Occipital lobe (tissue), 2 donors: ENCODE measurements around the genes PEX13 and PUS10.

DNA sequence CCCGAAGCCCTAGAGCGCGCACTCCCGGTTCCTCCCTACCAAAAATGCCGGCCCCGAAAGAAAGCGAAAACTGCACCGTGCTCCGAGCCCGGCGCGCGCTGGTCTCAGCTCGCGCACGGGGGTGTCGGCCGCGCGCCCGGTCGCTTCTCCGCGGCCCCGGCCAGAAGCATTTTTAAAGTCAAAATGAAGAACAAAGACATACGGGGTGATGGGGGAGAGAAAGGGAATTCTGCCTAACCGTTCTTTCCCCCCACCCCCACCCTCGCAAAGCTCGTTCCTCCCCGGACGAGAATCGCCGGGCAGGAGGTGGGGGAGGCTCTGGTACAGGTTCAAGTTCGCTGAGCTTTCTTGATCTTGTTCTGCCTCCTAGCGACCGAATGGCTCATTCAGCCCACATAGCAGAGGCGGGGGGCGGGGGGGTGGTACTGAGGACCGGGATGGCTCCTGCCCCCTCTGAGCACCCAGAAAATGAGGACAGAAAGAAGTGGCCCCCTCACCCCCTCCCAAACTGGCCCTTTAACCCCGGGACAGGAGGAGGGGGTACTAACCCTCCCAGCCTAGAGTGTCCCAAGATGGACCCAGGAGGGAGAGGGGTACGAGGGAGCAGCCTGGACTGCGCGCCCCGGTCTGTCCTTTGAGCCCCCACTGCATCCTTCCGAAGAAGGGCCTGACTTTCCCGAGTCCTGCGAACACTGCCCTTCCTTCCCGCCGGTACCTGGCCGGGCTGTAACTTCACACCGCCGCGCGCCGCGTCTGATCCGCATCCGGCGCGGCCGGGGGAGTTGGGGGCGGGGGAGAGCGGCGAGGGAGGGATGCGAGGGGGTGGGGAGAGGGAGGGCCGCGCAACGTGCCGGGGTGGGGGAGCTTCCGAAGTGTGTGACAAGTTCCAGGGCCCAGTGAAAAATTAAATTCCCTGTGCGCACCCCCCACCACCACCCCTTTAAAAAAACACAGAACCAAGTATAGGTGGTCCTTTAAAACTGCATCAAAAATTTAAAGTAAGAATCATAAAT lies 3.0 kb downstream of the BCL11A start:
- RAMPAGE, long total RNA, result start-site peak on the plus strand centred at position 898 of the sequence, 144 bp wide, 9 and 17 reads in 2 replicates

- RAMPAGE, long total RNA, result no peak
Observed at GRCh38 chr2:60555815-60556201, 2.4 kb upstream of the BCL11A start.

DNA sequence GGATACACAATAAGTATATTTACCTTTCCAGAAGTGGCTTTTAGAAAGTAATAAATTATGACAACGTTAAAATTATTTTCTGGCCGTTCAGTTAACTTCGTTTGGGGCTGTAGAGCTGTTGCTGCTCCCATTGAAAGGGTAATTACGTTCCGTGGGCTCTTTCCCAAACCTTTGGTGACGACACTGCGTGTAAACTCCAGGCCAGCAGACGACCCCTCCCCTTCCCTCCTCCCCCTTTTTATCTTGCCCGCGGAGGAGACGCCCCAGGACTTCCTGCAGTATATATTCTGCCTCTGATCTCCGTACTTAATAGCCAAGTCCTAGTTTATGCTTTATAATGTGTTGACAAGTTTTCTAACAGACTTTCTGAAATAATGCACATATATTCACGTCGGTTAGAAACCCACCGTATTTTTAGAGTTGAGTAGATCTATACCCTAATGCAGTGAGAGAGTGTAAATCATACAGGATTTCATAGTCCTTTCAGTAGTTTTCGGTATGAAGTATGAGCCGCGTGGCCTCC lies 3.7 kb upstream of the BCL11A start:
- RAMPAGE, long total RNA, result no peak

GRCh38 chr2:60581349-60582196 lies 28.1 kb upstream of the BCL11A start:
- RAMPAGE, long total RNA, result no peak

DNA sequence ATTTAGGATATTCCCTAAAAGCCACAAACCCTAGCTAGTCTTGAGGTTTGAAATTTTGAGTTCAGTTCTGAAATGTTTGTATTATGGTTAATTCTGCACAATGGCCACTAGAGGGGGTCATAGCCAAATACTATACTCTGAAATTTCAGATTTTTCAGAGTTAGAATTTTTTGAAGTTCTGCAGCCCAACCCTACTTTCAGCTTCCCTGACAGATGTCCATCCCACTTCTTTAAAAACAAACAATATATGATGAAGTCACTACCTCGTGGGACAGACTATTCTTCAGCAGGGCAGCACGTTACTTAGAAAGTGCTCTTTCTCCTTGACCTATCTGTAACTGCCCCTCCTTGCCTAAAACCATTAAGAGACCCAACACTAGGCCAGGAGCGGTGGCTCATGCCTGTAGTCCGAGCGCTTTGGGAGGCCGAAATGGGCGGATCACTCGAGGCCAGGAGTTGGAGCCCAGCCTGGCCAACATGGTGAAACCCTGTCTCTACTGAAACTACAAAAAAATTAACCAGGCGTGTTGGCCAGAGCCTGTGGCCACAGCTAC lies 48.2 kb upstream of the PAPOLG start:
- RAMPAGE, long total RNA, result no peak

- RAMPAGE, long total RNA, result no peak
Observed at GRCh38 chr2:60808321-60809067, 52.4 kb downstream of the PAPOLG start.

DNA sequence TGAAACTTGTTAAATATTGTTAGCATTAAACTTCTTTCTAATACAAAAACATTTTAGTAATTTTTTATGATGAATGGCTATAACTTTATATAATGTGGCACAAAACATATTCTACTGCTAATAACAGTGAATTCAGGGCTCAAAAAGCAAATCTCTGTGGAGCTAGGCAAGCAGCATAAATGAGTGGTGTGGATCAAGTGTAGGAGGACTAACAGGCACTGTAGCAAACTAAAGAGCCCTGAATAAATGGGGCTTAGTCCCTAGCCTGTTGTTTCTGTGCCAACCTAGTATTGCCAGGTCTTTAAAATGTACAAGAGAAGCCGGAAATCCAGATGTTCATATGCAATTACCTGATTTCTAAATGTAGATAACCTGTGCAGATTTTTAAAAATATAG lies 18.5 kb downstream of the REL start:
- RAMPAGE, long total RNA, result no peak

DNA sequence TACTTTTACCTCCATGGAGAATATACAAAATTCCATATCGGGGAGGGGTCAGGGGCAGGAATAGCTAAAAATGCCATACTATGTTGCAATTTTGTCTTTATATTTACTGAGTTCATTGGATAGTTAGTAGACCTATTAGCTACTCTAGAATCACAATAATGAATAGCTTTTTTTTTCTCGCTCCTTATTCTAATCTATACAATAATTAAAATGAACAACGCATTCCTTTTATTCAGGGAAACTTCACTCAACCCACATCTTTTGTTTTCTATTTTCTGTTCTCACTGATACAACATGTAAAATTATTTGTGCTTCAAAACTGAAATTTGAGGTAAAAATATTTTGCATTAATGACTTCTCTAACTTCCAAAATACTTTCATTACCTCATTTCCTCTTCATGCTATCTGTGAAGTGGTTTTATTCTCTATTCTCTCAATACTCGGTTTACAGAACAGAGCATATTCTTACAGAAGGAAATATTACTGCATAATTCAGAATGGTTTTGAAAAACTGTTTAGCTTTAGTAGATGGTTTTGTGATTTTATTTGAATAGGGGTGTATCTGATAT lies 51.2 kb upstream of the PEX13 start:
- RAMPAGE, long total RNA, result no peak

DNA sequence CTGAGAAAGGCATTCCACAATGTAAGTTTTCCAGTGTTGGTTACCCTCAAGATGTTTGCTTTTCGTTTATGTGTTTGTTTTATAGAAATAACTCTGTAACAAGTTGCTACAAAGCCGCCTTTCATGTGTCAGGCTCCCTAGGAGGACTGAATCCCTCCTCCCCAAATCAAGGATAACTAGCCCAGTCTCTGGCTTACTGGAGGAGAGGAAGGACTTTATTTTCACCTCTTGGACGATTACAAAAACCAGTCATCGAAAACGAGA lies 1.1 kb upstream of the PEX13 start:
- RAMPAGE, long total RNA, result no peak

DNA sequence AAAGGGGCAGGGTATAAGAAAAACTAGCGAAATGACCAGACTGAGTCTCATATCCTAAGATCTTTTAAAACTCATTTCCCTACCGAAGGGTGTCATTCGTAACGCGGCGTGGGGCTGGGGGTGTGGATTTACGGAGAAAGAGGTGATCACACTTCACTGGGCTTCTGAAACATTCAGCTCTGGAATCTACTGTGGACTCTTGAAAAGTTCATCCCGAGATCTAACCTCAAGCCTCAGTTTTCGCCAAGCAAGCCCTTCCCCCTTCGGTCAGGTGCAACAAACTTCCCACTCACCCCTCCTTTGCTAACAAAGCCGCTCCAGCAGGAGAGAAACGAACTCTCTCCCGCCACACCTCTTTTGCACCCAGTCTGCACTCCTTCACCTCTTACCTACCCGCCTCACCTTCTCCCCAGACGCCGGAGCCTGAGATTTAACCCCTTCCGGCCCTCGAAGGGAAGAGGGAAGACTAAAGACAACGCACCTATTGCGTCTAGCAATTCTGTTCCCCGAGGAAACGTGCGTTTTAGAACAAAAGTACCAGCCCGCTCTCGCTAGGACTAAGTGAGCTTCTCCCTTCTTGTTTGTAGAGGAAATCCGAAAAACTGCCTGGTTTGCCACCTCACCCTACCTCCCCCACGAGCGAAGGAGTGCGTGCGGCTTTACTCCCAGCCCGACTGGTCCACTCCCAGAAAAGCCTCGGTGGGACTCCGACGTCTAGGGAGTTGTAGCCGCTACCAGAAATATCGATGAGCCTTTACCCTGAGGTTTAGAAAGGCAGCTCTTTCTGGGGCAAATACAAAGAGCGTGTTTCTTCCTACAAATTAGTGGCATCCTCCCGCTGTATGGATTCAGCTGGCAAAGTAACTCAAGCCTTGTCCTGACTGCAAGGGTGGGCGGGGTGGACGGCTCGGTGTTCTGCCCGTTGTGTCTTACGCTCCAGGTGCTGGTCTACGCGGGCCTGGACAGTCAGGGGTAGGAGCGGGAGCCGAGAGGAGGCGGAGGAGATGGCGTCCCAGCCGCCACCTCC lies at the start of gene PEX13:
PEX13 (plus strand) TSS at position 965 of the 1,027 bp plus-strand sequence.
- RAMPAGE, long total RNA, result start-site peak on the minus strand centred at position 456 of the sequence, 65 bp wide, 40 and 50 reads in 2 replicates; start-site peak on the plus strand centred at position 973 of the sequence, 46 bp wide, 424 and 992 reads in 2 replicates

GRCh38 chr2:61017783-61018467 lies at the start of gene PUS10:
Gene PUS10, minus strand, starts transcription at chr2:61018255.
- RAMPAGE, long total RNA, result no peak

- RAMPAGE, long total RNA, result no peak
Observed at GRCh38 chr2:61177600-61178175, 15.7 kb downstream of the C2orf74 start.

GRCh38 chr2:61178719-61179535 lies 16.9 kb downstream of the C2orf74 start:
- RAMPAGE, long total RNA, result no peak

GRCh38 chr2:61179569-61180489 lies 17.8 kb downstream of the C2orf74 start:
- RAMPAGE, long total RNA, result no peak

DNA sequence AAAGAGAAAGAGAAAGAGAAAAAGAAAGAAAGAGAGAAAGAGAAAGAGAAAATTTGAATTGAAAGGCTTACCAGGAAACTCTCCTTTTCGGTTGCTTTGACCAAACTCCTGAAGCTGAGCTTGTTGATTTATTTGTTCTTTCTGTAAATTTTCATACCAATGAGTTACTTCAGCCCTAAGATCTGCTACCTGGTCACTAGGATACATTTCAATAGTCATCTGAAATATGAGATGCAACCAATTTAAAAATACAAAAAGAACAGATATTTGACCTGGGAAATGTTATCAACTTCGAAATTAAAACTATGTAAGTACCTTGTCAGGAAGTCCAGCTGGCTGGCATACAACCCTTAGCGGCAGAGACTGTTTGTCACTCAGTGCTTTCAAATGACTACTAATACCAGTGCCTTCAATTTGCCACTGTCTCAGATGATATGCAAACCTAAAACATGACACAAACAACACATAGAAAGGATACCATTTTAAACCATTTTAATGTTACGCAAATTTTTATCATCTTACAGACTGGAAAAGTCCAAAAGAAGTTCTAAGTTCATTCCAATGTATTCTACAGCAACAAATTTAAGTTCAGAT lies 149.6 kb downstream of the C2orf74 start:
- RAMPAGE, long total RNA, result no peak

DNA sequence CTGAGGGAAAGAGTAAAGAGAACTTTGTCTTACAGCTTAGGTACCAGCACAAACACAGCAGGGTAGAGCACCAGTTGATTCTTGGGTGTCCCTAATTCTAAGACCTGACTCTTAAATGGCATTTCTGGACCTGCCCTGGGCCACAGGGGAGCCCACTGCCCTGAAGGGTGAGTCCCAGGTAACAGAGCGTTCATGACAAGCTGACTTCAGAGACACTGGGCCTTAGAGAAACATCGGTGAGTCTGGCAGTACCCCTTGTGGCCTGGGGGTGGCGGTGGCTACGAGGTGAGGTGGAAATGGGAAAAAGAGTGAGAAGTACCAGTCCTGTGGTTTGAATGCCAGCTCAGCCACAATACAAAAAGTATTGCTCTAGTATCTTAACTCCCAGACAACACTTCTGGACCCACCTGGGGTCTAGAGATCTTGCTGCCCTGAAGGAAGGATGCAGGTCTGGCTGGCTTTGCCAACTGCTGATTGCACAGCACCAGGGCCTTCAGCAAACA lies 44.6 kb downstream of the USP34 start:
- RAMPAGE, long total RNA, result no peak

- RAMPAGE, long total RNA, result no peak
Observed at GRCh38 chr2:61470461-61470974, 369 bp downstream of the USP34 start.

GRCh38 chr2:61526253-61526789 lies 11.8 kb downstream of the XPO1 start:
- RAMPAGE, long total RNA, result no peak

DNA sequence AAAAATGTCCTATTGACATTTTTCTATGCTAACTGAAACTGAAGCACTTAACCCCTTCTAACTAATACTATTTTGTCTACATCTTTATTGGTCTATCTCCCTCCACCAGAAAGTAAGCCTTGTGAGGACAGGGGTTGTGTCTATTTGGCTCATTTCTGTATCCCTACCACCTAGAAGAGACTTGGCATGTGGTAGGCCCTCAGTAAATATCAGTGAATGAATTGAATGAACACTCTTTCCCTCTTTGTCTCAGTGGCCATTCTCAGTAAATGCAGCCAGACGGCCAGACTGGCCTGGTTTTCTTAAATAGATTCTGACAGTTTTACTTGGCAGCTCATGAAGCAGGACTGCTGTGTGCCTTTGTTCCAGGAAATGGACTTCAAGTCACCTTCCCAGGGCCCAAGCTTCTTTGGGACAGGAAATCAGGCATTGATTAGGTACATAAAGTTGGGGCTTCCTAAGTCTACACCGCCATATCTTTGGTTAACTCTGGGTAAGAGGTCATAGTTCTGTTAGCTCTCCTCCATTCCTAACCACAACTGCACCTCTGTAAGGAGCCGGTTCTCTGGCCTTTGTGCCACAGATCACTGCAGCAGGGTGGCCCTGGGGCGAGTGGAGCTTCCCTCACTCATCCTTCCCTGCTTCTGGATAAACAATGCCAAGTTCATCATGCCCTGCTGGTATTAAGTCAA lies 122.3 kb upstream of the XPO1 start:
- RAMPAGE, long total RNA, result no peak

DNA sequence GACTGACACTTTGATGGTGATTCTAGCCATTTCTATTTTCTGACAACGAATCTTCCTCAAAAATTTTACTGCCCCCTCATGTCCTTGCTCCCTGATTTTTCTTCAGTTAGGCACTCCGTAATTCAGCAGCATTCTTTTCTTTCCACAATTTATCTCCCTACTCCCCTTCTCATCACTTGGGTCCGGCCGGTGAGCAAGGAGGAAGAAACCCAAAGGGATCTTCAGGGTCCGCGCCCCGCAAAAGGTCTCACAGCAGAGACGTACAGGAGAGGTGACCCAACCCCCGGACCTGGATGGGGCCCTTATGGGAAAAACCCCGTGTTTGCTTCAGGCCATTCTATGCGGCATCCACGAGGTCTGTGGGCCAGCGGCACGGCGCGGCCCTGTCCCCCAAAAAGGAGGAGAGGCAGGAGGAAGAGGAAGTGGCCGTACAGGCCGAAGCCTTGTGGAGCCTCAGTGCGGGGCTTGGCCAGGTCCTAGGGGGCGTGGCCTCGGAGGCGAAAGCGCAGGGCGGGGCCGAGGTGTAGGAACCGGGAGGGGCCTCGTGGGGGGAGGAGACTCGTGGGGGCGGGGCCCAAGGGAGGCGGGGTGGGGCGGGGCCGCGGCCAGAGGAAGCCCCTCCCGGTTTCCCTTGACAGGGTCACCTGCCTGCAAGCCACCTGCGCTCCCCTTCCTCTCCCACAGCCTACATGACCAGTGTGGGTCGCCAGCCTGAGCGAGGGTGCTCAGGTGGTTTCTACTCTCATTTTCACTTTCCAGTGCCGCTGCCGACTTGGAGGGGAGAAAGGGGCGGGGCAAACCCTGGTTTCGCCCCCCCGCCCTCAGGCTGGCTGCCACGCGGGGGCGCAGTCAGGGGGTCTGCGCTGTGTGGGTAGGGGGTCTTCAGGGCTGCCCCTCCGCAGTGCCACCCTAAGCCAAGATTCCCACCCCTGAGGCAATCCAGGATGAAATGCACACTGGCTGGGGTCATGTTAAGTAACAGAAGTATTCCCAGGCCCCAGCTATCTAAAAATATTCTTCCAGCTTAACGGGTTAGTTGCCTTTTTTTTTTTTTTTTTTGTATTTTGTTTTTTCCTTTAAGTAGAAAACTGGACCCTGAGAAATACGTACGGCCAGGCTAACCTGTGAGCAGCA lies 156.5 kb upstream of the XPO1 start:
- RAMPAGE, long total RNA, result no peak